Colon Carcinoma Metastatic in the Brain (tissue), 2 donors: ENCODE measurements around a stretch of chr11.

DNA sequence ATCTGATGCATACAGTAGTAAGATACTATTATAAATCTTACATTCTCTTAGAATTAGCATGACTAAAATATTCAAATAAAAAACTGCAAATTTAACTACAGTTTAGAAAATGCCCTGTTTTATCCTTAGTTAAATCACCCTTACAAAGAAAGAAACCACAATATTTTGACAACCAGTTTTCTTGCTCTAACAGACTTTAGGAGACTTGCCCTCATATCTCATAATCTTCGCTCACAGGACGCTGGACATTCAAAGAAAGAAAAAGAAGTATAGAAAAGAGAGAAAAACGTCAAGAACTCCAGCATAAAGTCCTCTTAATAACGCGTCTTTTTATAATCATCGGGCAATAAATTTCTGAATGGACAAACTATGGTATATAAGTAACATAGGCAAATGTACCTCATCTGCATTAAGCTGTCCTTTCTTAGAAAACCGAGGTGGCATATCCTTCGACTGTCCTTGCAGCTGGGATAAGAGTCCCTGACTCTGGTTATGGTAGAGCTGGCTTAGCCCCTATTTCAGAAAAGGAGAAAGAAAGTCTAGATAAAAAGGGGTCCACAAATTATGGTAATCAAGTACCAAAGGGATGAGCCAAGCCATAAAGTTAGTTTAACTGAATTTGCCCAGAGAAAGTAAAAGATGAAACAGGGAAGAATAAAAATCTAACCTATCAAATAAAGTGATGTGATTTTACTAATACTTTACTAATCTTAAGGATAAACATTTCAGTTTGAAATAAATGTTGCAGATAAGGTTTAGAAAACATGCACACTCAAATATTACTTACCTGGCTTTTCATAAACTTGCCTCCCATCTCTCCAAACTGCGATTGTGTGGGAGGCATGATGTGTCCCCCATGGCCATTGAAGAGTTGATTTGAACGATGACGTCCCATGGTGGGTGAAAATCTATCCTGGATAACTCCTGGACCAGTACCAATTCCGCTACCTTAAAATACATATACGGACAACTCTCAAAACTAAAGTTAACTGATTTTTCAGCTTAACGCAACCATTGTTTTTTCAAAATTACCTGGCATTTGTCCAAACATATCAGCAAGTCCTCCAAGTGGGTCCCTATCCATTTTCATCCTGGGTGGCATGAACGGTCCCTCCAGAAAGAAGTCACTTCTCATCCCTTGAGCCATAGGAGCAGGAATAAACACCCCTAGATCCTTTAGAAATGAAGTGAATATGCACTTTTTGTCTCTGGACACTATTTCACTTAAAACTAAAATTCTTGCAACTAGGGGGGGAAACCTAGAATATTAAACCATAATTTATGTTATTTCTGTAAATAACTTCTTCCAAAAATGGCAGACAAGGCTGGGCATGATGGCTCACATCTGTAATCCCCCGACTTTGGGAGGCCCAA, 7.0 kb downstream of the EIF4G2 start:
- PRO-cap, 2 experiments, result no peak in any of the 2 experiments

DNA sequence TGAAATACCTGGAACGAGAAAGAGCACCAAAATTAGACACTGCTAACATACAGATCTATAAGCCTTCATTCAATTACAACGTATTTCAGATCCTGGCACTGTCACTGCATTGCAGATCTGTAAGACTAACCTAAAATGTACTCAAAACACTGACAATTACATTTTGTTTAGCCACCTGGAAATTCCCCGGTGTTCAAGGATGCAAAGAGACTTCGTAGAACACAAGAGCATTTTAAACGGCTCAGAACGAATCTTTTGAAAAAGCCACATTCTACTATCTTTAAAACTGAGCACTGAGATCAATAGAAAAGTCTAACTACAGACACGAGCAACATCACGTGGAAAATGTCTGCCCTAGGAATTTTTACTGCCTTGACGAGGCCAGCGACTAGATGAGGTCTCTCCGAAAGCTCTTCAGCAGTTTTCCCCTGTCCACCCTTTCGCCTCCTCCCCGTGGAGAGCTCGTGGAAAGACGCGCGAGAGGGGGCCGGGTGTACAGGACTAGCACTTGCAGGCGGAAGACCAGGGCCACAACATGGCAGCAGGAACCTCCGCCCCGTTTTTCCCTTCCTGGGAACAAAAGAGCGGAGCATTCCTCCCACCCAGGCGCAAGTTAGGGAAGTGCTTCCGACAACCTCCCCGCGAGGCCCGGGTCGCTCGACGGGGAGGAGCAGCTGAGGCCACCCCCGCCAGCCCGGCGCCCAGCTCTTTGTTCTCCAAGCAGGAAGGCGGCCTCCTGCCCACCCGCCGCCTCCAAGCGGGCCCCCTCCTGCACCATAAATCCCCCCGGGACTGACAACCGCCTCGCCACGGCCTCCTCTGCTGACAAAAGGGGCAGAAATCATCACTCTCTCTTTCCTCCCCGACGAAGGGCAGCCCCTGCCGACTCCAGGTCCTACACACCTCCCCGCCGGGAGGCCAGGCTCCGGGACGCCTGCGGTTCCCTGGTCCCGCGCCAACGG, 1.1 kb downstream of the EIF4G2 start:
- PRO-cap, 2 experiments, result peak in 2 of 2 experiments; most common plus-strand start position 507 of the sequence (in 2)

- PRO-cap, 2 experiments, result no peak in any of the 2 experiments
Observed at GRCh38 chr11:11481420-11481939, 128.4 kb upstream of the CSNK2A3 start.

GRCh38 chr11:11521080-11522062, 100.4 kb downstream of the GALNT18 start:
- PRO-cap, 2 experiments, result no peak in any of the 2 experiments

DNA sequence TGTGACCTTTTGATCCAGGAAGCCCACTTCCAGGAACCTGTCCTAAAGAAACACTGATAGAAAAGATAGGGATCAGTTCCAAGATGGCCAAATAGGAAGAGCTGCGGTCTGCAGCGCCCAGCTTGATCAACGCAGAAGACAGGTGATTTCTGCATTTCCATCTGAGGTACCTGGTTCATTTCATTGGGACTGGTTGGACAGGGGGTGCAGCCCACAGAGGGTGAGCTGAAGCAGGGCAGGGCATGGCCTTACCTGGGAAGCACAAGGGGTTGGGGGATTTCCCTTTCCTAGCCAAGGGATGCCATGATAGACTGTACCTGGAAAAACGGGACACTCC, 69.6 kb upstream of the GALNT18 start:
- PRO-cap, 2 experiments, result no peak in any of the 2 experiments

DNA sequence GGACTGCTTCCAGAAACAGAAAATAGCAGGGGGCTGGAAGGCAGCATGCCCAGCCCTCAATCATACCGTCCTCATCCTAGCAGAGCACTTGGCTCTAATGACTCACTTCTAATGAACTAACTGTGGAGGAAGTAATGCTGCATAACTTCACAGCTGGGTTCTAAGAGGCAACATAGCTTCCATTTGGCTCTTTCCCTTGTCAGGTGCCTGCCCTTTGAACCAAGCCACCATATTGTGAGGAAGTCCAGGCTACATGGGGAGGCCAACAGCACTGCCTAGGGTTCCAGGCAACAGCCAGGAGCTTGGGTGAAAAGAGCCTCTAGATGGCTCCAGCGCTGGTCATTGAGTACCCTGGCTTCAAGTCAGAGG, 27.4 kb downstream of the DKK3 start:
- PRO-cap, 2 experiments, result no peak in any of the 2 experiments

DNA sequence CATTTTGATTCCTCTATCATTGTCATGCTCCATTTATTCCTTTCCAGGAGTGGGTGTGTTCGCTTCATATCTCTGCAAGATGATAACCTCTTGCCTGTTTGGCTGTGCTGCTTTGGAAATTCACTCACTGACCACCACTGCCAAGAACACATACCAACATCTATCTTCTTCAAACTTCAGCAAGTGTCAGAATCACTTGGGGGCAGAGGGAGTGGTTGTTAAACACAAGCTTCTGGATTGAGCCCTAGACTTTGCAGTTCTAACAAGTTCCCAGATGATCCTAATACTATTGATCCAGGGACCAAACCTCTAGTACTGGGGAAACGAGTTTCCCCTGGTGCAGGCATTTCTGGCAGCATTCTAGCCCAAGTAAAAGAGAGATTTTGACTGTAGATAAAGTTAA, 11.5 kb upstream of the DKK3 start:
- PRO-cap, 2 experiments, result no peak in any of the 2 experiments

DNA sequence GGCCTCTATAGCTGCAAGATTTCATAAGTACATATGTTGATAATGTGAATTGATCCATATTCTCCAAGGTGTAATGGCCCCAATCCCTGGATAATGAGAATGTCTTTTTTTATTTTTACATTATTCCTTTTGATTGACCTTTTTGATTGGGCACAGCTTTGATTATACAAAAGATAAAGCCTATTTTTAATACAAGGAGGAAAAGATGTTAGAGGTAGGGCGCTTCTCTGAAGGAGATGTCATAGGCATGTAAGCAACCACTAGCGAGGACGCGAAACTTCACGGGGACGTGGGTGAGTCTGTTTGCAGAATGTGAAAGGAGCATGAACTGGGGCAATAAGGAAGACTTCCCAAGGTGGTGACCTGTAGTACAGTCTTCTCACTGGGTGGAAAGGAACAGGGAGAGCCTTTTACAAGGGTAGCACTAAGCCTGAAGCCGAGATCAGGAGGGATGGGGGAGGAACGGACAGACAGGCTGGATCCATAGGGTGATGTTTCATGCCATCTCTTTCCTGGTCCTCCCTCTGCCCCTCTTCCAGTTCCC, 10.0 kb upstream of the MICAL2 start:
- PRO-cap, 2 experiments, result no peak in any of the 2 experiments

- PRO-cap, 2 experiments, result peak in 2 of 2 experiments; most common plus-strand start chr11:12111800 (in 1); most common minus-strand start chr11:12111692 (in 2)
Observed at GRCh38 chr11:12111457-12112153, 1.2 kb downstream of the MICAL2 start.

DNA sequence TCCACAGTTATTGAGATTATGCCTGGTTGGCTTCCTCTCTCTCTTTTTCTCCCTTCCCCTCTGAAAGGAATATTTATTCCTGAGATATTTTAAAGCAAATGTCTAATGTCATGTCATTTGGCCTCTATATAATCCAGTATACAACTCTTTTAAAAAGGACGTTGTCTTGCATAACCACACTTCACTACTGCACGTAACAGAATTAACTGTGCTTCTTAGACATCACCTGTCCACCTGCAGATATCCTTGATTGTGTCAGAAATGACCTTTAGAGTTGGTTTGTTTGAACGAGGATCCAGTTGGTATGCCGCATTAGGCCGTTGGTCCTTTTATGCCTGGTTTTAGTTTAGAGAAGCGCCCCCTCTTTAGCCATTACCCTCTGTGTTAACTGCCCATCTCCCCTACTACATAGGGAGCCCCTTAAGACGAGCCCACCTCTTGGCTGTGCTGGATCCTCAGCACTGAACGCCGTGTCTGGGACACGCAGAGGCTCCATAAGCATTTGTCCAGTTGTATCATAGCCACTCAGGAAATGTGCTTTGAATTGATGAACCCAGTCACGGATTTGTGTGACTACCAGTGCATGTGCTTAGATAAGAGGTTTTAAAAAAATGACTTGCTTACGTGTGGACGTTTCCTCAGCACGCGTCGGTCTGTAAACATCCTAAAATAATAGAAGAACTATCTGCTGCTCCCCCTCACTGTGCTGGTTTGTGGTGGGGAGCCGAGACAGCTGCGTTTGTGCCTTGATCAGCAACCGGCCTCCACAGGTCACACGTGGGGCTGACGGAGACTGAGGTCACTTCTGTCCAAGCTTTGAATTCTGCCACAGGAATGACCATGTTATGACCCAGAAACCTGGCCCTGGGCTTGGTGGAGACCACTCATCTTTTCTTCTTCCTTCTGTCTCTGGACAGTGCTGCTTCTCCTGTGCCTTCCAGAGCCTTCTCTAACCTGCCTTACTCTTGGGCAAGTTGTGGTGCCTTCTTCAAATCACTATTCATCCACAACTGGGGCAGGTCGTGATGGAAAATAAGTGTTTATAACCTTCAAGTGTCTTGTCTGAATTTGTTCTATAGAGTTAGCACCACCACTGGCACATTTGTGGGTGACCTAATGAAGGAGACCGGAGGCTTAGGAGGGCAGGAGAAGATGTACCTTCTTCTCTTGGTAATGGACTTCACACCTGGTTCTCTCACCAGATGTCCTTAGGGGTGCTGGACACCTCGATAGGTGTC, 4.2 kb downstream of the MICAL2 start:
- PRO-cap, 2 experiments, result no peak in any of the 2 experiments

- PRO-cap, 2 experiments, result no peak in any of the 2 experiments
Observed at GRCh38 chr11:12179443-12180088, 69.2 kb downstream of the MICAL2 start.

DNA sequence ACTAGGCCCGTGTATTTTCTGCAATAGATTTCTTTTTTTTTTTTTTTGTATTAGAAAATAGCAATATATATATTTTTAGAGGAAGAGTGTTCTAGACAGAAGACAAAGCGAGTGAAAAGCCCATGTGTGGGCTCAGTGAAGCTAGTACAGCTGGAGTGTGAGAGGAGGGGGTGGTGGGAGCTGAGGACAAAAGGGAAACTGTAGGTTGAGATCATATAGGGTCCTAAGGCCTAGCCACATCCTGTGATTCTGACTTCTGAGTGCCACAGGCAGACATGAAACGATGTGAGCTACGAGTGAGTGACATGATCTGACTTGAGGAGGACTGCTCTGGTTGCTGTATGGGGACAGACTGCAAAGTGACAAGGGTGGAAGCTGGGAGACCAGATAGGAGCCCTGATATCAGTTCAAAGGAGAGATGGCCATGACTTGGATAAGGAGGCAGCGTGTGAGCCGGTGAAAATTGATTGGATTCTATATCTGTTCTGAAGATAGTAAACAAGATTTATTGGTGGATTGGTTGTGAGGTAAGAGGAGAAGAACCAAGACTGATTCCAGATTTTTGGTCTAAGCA, 85.4 kb downstream of the MICAL2 start:
- PRO-cap, 2 experiments, result no peak in any of the 2 experiments

DNA sequence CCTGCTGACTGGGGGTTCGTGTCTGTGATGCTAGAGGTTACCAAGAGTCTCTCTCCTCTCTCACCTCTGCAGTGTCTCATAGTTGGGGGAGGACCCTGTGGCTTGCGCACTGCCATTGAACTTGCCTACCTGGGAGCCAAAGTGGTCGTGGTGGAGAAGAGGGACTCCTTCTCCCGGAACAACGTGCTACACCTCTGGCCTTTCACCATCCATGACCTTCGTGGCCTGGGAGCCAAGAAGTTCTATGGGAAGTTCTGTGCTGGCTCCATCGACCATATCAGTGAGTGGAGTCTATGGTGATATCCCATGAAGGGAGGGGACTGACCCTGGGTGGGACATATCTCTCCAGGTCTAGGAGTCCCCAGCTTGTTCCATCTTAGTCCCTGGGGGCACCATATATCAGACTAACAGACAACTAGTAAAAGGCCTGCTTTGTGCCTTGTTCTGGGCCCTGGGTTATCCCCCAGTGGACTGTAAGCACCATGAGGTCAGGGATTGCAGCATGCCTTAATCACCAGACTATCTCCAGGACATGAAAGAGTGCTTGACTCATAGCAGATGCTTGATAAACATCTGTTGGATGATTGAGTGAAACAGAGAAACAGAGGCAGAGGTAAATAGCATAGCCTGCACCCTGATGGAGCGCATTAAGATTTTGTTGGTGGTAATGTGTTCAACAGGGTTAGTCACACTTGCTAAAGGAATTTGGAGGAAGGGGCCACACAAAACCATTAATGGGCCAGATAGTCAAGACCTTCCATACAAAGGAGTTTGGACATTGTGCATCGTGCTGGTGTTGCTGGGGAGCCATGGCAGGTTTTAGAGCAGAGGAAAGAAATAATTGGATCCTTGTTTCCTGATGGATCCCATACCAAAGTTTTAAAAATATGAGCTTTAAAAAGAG, 94.0 kb downstream of the MICAL2 start:
- PRO-cap, 2 experiments, result no peak in any of the 2 experiments

- PRO-cap, 2 experiments, result no peak in any of the 2 experiments
Observed at GRCh38 chr11:12212994-12213637, 102.7 kb downstream of the MICAL2 start.

DNA sequence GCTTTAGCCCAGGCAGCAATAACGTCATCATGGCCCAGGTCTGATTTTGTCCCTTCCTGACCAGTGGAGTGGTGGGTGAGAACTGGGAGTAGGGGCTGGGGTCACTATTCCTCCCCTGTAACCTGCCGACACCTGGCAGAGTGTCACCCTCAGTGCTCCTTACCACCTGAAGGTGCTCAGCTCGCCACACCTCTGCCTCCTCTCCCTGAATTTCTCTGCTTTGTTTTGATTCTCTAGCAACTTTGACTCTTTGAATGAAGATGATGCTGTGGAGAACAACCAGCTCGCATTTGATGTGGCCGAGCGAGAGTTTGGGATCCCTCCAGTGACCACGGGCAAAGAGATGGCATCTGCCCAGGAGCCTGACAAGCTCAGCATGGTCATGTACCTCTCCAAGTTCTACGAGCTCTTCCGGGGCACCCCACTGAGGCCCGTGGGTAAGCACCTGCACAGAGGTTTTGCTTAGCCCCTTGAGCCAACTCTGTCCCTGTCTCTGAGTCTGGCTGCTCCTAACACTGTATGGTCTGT, 115.6 kb downstream of the MICAL2 start:
- PRO-cap, 2 experiments, result no peak in any of the 2 experiments

GRCh38 chr11:12418219-12418668, 40.9 kb downstream of the PARVA start:
- PRO-cap, 2 experiments, result no peak in any of the 2 experiments

- PRO-cap, 2 experiments, result no peak in any of the 2 experiments
Observed at GRCh38 chr11:12537711-12538433, 136.3 kb upstream of the TEAD1 start.

DNA sequence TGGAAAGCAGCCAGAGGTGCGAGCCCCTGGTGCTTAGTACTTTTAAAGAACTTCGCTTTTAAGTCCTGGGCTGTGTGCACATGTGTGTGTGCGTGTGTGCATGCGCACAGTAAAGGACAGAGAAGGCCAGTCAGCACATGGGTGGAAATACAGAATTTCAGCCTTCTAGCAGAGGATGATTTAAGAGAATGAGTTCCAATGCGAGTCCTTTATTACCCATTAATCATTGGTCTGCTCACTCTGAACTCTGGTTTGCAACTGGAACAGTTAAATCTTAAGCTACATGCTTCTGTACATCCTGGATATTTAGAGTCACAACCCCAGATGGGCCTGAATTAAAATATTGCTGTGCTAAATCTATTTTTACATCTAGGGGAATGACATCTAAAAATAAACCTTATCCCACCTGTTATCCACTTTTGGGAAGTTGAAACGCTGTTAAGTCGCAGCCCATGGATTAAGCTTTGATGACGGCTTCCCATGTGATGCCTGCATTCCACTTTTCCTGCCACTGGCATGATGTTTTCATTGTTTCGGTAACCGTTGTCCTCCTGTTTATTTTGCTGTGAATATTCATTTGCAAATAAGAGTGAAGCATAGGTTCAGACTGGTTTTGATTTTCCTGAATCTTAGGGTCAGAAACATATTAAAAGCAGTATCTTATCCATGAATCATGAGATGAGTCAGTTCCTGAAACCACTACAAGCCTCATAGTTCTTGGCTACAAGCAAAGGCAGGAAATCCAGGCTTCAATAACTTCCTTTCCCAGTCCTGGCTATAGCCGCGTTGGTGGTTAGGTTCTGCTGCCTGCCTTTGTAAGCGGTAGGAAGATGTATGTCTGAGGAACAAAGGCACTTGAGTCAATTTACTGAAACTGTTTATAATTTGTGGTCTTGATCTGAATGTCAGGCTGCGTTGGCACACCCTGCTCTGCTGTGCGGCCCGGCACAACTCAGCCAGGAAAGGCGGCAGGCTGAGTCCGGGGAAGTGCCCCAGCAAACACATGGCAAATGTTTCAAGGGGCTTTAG, 19.2 kb downstream of the TEAD1 start:
- PRO-cap, 2 experiments, result peak in 1 of 2 experiments; most common plus-strand start position 784 of the sequence (in 1); most common minus-strand start position 954 of the sequence (in 1)

- PRO-cap, 2 experiments, result no peak in any of the 2 experiments
Observed at GRCh38 chr11:12710886-12711377, 36.7 kb downstream of the TEAD1 start.

DNA sequence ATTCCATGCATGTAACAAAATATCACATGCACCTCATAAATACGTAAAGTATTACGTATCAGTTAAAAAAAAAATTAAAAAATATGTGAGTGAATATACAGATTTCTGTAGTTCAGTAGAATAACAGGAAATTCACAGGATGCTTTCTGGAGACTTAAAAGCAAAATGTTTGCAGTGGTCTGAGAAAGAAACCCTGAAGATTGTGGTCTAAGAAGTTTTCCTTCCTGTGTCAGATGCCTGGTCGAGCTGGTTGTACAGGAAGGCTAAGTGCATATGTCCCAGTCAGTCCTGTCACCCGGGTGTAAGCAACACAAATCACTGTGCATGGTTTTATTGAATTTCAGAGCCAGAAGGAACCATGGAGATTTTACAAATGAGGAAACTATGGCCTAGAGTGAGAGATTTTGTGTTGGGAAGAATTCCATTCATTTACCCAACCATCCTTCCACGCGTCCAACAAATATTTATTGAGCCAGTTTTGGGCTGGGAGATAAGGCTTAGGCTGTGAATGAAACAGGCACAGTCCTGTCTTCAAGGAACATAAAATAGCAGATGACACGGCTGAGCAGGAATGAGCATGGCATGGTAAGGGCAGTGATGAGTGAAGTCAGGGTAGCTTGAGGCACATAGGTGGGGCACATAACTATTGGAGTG, 51.5 kb downstream of the TEAD1 start:
- PRO-cap, 2 experiments, result no peak in any of the 2 experiments